Measurements from ENCODE around the genes BRD1, CRELD2 and SELENOO.

- PRO-cap = no peak
These were observed 178.1 kb downstream of the TBC1D22A start for GRCh38 chr22:46940456-46941081.

GRCh38 chr22:47041696-47042314 lies 279.4 kb downstream of the TBC1D22A start:
- PRO-cap = no peak

GRCh38 chr22:47282366-47282752 lies 519.9 kb downstream of the TBC1D22A start:
- PRO-cap = no peak

GRCh38 chr22:47379094-47379428 lies 616.6 kb downstream of the TBC1D22A start:
- PRO-cap = no peak

DNA sequence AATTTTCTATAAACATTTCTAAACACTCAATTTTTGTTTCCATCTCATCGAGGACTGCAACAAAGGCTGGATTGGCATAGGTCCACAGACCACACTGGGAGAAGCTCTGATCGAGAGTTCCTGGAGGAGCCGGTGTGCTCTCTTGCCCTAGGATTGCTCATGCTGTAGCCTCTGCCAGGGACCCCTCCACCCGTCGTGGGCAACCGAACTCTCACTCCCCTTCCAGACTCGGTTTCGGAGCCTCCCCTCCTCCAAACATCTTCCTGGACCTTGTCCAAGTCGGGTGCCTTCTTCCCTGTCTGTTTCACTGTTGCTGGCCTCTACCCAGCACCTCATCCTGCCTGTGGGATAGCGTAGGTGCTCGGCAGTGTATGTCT lies 770.1 kb upstream of the TAFA5 start:
- PRO-cap = no peak

DNA sequence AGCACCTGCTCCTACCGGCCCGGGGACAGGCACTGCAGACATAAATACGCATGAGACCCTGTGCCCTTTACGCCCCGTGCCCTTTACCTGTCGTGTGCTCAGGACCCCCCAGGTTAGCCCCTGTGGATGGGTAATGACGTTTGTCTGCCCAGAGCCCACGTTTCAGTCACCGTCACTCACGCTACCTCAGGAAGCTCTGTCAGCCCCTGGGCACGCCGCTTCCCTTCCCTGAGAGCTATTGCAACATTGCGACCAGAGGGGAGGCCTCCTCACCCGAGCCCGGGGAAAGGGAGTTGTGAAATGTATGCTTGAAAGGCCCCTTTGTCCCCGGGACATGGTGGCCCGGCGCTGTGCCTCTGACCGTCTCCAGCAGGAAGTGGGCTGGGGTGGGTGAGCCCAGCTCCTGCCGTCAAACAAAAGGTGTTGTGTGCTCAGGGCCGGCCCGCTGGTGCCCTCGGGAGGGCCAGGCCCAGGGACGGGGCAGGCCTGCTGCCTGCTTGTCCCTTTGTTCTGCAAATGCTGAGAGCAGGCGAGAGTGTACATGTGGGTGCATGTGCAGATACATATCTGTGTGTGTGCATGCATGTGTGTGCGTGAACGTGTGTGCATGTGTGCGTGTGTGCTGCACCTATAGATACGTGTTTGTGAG lies 213.3 kb downstream of the TAFA5 start:
- PRO-cap = unidirectional peak, minus-strand start at position 198 of the sequence

DNA sequence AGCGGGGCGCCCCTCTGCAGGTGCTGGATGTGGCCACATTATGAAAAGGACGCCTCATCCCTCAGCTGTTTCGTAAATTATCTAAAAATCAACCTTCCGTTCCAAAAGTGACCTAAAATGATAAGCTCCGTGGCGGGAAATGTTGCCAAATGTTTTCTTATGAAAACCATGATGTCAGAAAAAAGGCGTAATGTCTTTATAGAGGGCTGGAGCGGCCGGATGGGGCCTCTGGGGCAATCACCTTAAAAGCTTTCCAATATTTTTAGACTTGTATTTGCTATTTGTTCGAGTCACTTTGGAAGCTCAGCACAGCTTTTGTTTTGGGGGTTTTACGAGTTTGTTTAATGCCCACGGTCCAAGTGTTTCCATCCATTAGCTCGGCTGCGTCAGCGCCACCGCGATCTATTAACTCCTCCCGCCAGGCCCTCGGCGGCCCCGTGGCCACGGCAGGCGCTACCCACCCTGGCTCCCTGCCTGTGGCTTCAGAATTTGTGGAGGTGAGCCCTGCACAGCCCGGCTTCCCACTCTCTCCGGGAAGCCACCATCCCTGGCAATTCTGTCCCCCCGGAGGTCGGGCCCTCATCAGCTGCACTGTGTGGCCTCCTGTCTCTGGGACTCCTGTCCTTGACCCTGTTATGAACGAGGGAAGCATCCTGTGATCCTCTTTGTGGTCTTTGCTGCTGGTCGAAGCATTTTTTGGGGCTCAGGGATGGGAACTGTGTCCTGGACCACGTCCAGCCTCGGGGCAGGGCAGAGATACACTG lies 648.6 kb downstream of the BRD1 start:
- PRO-cap = no peak

DNA sequence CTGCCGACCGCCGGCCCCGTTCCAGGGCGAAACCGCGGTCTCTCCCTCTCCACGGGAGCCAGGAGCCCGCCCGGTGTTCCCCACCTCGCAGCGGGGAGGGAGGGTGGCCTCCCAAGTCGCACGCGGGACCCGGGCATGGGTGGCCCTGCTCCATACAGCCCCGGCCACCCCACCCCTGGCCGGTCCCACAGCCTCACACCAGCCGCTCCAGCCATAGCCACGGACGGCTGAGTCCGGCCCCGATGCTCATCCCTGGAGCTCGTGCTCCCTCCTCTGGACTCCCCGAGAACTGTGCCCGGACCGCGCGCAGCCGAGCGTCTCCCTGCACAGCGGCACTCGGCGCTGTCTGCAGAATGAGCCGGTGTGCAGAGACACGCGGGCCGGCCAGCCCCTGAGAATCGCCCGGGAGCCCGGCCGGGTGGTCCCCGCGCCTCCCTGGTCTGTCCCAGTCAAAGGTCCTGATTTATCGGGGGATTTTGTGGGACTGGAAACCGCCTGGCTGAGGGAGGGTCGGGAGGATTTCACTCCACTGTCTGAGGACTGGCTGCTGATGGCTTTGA lies 102.8 kb downstream of the BRD1 start:
- PRO-cap = unidirectional peak, minus-strand start at position 197 of the sequence

DNA sequence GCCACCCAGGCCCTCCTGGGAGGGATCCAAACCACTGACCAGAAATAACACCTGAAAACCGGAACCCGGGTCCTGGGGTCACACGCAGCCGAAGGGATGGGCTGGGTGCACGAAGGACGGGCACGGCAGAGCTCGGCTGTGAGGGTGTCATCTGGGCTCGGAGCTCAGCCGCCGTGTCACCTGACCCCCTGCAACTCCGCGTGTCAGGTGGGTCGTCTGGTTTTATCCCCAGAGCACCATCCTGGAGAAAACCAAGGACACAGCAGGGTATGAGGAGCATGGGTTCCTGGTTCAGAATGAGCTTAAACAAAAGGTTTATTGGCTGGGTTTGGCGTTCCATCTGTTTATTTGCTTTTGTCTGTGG lies 102.0 kb downstream of the BRD1 start:
- PRO-cap = unidirectional peak, plus-strand start at position 156 of the sequence

GRCh38 chr22:49794504-49794907 lies 33.2 kb downstream of the BRD1 start:
- PRO-cap = no peak

DNA sequence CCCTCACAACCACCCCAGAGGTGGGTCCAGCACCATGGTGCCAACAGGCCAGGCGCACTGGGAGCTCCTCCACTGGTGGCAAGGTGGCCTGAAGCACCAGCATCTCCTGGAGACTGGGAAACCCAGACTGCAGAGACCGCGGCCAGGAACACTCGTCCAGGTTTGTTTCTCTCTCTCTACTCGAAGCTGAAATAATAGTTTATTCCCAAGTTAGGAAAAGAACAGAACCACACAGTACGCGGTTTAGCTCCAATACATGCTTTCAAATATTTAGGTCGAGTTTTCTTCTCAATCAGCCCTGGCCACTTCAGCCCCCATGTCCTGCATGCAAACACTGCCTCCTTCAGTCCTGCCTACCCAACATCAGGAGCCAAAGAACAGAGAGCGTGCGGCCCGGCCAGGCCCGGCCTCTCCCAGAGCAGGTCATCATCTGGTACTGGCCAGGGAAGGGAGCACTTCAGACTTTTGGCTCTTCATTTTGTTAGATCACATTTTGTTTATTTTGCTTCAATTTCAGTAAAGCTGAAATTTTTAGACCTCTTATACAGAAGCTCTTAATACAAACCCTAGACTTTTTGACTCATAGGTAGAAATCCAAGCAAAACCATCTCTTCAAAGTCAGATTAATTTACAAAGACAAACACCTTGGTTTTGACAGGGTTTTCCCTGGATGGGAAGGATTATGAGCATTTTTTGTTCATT lies 6.7 kb downstream of the BRD1 start:
- PRO-cap = no peak

DNA sequence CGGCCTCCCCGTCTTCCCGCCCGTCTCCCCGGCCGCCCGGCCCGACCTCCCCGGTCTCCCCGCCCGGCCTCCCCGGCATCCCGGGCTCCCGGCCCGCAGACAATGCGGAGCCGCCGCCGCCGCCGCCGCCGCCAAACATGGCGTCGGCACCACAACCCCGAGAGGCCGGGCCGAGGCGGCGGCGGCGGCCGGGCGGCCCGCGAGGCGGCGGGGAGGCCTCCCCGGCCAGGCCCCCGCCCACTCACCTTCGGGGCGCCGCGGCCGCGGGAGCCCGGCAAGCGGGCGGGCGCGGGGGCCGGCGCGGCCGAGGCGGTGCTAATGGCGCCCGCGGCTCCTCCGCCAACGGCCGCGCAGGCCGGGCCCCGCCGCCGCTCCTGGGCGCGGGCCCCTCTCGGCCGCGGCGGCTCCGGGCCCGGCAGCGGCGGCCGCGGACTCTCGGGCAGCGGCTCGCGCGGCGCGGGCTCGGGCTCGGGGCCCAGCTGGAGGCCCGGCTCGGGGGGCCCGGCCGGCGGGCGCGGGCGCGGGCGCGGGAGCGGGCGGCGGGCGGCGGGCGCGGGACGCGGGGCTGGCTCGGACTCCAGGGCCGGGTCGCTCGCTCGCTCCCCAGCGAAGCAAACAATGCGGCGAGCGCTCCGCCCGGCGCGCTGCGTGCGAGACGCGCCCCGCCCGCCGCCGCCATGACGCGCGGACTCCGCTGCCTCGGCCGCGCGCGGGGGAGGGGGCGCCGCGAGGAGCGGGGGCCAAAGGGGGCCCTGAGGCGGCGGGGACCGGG lies at the start of gene BRD1:
BRD1 (minus strand) TSS at position 622 of the 772 bp plus-strand sequence.
- PRO-cap = bidirectional peak, plus-strand start at position 154 of the sequence, minus-strand start at position 153 of the sequence; bidirectional peak, plus-strand start at position 418 of the sequence, minus-strand start at position 358 of the sequence; bidirectional peak, plus-strand start at position 729 of the sequence, minus-strand start at position 578 of the sequence

GRCh38 chr22:49918554-49919365 lies at the start of gene CRELD2:
Gene CRELD2 (plus strand): TSS chr22:49918634.
- PRO-cap = bidirectional peak, plus-strand start at chr22:49918684, minus-strand start at chr22:49918259

DNA sequence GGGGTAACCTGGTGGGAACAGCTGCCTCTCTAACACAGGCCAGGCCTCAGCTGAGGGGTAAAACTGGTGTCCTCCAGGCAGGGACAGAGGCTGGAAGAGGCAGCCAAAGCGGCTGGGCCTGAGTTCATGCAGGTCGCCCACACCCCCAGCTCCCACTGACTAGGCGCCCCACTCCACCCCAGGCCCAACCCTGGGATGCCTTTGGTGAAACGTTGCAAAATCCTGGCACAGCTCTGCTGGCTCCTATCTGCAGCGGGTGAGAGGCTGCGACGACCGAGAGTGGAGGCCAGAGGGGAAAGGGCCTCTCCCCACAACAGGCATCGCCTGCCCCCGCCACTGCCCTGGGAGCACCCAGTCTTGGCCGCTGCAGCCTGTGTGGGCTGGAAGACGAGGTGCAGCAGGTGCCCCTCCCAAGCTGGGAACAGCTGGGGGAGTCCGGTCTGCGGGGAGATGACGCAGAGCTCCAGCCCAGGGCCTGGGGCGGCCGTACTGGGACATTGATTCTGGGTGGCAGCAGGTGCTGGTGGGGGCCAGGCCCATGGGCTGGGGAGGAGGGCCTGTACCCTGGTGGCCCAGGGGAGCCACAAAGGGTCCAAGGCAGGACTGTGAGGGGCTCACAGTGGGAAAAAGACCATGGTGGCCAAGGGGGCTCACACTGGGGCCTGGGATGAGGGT lies 4.2 kb upstream of the PIM3 start:
- PRO-cap = bidirectional peak, plus-strand start at position 259 of the sequence, minus-strand start at position 157 of the sequence

- PRO-cap = bidirectional peak, plus-strand start at chr22:49962600, minus-strand start at chr22:49962437
These were observed 1.6 kb downstream of the PIM3 start for GRCh38 chr22:49961931-49962903.

GRCh38 chr22:49999020-49999657 lies 13.4 kb downstream of the IL17REL start:
- PRO-cap = no peak

DNA sequence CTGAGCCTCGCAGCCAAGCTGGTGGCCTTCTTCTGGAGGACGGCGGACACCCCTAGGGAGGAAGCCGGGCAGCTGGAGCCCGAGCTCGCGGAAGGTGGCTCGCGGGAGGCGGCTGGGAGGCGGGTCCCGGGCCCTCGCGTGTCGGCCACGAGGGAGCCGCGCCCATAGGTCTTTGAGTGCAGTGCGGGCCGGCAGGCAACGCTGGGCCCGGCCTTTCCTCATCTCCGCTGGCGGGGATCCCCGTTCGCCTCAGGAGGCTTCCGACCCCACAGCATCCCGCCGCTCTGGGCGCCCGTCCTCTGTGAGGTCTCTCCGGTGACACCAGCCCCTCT lies 252 bp downstream of the MOV10L1 start:
- PRO-cap = no peak

DNA sequence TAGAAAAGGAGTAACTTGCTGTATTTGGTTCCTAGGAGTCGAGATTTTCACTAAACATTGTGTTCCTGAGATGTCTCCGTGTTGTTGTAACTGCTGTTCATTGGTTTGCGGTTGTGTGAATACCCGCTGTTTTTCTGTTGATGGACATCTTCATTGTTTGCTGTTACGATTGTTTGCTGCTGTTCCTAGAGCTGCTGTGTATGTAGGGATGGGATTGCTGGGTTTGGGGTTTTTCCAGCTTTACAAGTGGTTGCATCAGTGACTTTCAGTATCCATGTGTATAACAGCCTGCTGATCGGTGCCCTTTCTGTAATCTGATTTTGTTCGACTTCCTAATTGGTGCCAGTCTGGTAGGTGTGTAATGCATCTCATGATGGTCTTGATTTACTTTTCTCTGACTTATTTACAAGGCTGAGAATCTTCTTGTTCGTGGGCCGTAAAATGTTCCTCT lies 39.6 kb downstream of the MOV10L1 start:
- PRO-cap = unidirectional peak, plus-strand start at position 182 of the sequence

GRCh38 chr22:50183528-50184441 lies 1.9 kb upstream of the TRABD start:
- PRO-cap = no peak

- PRO-cap = bidirectional peak, plus-strand start at chr22:50201014, minus-strand start at chr22:50200877
These were observed at the start of gene SELENOO for GRCh38 chr22:50200931-50201150. Gene SELENOO (plus strand): TSS chr22:50201011.